Heart (tissue), 3 donors: ENCODE measurements around a stretch of chr2.

GRCh38 chr2:47028237-47028731 lies 87.3 kb downstream of the TTC7A start:
- RAMPAGE, long total RNA, 2 experiments: no peak in any of the 2 experiments

- RAMPAGE, long total RNA, 2 experiments: no peak in any of the 2 experiments
These were observed 99.6 kb downstream of the TTC7A start for GRCh38 chr2:47040585-47041078.

DNA sequence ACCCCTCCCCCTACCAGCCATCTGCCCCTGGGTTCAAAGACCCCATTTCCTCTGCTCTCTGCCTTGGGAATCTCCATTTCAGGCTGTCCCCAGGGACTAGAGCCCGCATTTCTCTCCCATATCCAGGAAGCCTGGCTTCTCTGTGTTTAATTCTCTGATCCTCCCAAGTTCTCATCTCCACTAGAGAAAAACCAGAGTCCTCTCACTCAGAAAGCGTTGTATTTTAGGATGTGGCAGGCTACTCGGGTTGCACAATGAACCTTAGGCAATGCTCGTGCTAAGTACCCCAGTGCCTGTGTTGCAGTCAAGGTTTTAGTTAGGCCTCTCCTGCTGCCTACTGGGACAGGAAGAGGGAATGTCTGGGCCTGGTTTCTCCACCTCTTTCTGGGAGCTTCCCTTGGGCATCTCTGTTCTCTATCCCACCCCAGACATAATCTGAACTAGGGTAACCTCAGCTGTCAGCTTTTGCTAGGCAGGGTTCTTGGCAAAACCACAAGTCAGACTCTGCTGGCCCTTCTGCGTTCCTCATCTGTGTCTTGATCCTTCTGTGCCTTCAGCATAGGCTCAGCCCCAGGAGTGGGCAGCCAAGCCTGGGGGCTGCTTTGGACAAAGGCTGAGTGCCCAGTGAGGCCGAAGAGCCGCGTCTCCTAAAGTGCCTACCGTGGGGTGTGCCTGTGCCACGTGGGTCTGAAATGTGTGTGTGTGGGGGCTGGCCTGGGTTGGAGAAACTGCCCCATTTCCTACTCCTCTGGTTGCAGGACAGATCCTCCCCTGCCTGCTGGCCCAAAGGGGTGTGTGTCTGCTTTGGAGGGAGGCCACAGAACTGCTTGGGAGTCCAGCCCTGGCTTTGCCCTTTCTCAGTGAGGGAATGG lies 96.8 kb downstream of the STPG4 start:
- RAMPAGE, long total RNA, 2 experiments: no peak in any of the 2 experiments

DNA sequence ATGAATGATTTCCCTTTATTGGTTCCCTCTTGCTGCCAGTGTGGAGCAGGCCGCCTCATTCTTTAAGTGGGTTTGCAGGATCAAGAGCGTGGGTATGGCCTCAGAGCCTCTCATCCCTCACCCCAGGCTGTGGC lies 89.0 kb downstream of the STPG4 start:
- RAMPAGE, long total RNA, 2 experiments: no peak in any of the 2 experiments

DNA sequence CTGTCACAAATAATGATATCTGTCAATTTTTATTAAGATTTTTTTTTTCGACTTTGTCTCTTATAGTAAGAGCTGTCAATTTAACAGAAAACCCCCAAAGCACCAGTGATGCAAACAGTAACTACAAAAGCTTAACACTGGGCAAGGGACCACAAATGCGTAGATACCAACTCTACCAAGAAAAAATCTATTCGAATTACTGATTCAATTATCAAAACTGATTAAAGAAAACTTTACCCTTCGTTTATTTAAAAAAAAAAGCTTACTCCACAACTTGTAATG lies 1.9 kb downstream of the CALM2 start:
- RAMPAGE, long total RNA, 2 experiments: no peak in any of the 2 experiments

GRCh38 chr2:47486932-47487700 lies 83.7 kb downstream of the KCNK12 start:
- RAMPAGE, long total RNA, 2 experiments: no peak in any of the 2 experiments

GRCh38 chr2:47521811-47522219 lies 49.0 kb downstream of the KCNK12 start:
- RAMPAGE, long total RNA, 2 experiments: no peak in any of the 2 experiments

GRCh38 chr2:47867183-47867584 lies 39.1 kb downstream of the FBXO11 start:
- RAMPAGE, long total RNA, 2 experiments: no peak in any of the 2 experiments

DNA sequence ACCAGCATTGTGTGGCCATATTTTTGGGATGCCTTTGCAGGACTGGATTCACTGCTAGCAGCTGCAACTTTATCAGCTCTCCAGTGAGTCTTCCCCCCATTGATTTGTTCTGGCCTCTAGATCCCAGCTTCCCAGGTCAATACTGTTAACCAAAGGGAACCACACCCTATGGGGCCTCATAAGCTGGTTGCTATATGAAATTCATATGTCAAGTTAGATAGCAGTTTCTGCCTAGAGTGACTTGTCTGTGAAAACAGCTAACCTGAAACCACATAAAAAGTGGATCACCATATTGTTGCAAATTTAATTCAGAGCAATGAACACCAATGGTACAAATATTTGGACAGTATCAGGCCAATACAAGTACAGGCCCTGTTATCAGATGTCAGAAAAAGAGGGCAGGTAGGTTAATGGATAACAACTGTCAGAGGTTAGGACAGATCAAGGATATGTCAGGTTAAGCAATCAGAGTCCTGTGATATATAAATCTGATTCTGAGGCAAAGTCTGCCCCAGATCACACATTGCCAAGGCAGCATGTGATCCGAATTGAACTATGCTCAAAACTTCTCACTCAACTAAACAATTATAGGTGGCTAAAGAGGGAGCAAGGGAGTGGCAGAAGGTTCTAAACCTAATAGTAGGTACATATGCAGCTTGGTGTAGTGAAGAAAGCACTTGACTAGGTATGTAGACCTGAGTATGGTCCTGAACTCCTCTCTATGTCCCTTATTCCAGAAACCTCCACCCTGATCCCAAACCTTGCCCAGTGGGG lies 94.7 kb upstream of the FOXN2 start:
- RAMPAGE, long total RNA, 2 experiments: no peak in any of the 2 experiments

GRCh38 chr2:48253335-48253663 lies 61.2 kb upstream of the FOXN2 start:
- RAMPAGE, long total RNA, 2 experiments: no peak in any of the 2 experiments

- RAMPAGE, long total RNA, 2 experiments: no peak in any of the 2 experiments
These were observed 25.6 kb upstream of the PPP1R21 start for GRCh38 chr2:48414568-48415826.

- RAMPAGE, long total RNA, 2 experiments: no peak in any of the 2 experiments
These were observed 24.6 kb upstream of the PPP1R21 start for GRCh38 chr2:48415827-48416528.

DNA sequence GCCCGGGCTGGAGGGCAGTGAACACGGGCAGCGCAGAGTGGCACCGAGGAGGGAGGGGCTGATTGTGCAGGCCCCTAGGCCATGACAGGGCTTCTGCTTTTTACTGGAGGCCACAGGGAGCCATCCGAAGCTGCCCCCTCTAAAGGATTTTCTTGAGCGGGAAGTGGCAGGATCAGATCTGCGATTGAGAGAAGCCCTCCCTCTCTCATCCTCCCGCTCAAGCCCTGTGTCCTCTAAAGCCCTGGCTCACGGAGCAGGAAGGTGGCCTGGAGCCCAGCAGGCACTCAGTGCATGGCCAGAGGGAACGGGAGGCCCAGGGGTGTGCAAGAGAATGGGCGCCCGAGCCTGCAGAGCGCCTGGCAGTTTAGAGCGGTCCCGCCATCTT lies 20.5 kb upstream of the PPP1R21 start:
- RAMPAGE, long total RNA, 2 experiments: no peak in any of the 2 experiments

GRCh38 chr2:48441452-48442162 lies 1.0 kb downstream of the PPP1R21 start:
- RAMPAGE, long total RNA, 2 experiments: no peak in any of the 2 experiments

GRCh38 chr2:48443792-48444734 lies 3.5 kb downstream of the PPP1R21 start:
- RAMPAGE, long total RNA, 2 experiments: no peak in any of the 2 experiments

GRCh38 chr2:53864868-53865582 lies 5.3 kb upstream of the GPR75 start:
- RAMPAGE, long total RNA, 2 experiments: no peak in any of the 2 experiments

- RAMPAGE, long total RNA, 2 experiments: no peak in any of the 2 experiments
These were observed 14.3 kb upstream of the GPR75 start for GRCh38 chr2:53873975-53874594.

DNA sequence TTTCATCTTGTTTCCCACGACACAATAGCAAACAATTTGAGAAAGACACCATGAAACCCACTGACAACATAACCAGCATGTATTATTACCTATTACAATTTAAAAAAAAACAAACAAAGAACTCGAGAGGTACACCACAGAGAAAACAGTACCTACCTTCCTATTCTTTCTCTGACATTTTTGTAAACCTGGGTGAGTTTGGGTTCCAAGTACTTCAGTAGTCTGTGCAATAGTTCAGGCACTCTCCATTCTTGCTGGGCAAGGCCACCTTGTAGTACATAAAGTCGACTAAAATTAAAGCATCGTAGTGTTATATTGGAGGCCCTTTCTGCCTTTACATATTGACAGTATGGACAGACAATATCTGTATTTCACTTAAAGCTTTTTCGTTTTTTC lies 27.9 kb upstream of the GPR75 start:
- RAMPAGE, long total RNA, 2 experiments: no peak in any of the 2 experiments

DNA sequence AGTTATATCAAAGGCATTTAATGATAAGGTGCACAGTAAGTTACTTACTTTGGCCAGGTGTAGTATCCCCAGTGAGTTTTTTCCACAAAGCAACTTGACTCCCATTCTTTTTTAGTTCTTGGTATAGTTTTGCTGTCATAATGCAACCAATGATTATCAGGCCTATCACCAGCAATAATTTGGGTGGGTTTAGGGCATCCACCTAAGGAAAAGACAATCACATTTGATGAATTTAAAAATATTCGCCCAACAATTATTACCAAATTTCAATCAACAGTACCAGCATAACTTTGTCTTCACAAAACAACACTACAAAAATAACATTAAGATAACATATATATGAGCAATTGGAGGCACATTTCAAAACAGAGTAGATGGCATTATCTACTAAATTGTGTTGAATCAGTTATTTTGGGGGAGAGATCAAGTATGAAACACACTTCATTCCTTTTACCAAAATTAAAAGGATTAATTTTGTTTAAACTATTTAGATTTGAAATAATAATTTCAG lies 35.8 kb upstream of the GPR75 start:
- RAMPAGE, long total RNA, 2 experiments: no peak in any of the 2 experiments

DNA sequence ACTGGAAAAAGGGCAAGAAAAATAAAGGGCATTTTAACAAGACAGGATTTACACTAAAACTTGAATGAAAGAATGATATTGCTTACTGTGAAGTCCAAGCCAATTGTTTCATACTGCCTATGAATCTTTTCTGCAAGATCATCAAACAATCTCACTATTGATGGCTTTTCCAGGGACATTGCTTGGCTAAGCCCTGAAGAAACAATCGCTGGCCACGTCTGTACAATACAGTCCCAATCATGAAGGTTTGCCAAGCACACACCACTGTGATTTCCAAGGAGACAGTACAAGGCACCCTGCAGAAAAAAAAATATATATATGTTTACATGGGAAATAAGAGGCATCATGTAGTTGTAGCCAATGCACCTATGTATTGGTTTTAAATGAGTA lies 41.5 kb upstream of the GPR75 start:
- RAMPAGE, long total RNA, 2 experiments: no peak in any of the 2 experiments